Cytotoxic T cell (primary cell): ENCODE measurements around the genes MRPS6 and C21orf140.

- PRO-cap, 2 experiments: no peak in any of the 2 experiments
These were observed 17.5 kb upstream of the IFNAR2 start for GRCh38 chr21:33211984-33212887.

- PRO-cap, 2 experiments: no peak in any of the 2 experiments
These were observed 16.8 kb downstream of the IL10RB start for GRCh38 chr21:33282886-33283486.

DNA sequence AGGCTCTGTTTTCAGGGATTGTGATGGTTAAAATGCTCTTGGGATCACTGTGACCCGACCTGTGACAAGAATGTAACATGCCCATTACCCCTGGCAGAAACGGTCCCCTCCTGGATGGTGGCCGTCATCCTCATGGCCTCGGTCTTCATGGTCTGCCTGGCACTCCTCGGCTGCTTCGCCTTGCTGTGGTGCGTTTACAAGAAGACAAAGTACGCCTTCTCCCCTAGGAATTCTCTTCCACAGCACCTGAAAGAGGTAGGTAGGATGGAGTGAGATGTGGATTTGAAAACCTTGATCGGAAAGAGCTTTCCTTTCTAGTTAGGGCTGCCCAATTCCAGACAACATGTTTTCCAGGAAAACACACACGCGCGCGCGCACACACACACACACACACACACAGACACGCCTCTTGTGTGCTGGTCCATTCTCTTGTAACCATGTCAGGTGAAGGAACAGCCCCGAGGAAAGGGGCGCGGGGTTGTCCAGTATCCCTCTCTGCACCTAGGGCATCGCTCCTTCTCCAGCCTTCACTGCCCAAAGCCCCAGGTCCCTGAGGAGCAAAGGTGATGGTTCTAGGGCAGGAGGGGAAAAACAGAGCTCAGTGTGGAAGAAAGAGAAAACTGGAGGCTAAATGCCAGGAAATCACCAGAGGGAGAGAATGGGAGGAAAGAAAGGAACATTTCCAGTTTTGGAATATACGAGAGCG lies 22.0 kb downstream of the IL10RB start:
- PRO-cap, 2 experiments: no peak in any of the 2 experiments

DNA sequence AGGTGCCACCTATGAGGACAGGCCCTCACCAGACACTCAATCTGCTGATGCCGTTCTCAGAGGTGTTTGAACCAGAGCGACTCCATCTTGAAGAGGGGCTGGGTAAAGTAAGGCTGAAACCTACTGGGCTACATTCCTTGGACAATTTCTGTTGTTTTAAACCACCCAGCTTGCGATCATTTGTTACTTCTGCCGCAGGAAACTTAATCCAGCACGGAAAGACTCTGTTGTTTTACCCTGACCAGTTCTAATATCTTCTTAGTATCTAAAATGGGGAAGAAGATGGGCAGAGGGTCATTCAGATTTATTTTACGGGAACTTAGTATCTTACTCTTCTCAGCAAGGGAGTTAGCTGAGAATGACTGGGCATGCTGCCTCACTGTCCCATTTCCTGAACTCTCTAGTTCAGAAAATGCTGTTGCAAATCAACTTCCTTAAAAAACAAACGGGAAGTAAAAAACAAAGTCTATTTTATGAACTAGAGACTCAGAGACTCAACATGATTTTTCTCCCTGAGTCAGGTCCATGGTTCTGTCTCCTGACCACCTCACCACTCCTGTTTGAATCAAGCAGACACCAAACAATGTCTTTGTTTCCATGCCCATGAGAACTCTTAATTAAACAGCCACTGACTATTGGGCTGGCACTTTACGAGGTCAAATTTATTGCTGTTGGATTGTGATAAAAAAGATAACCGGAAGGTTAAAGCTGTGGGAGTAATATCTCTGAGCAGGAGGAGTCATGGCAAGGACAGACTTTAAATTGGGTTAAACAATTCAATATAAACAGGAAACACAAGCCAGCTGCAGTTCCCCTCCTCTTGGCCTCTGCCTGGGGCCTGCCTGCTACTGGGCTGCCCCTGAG lies 23.8 kb upstream of the IFNAR1 start:
- PRO-cap, 2 experiments: no peak in any of the 2 experiments

DNA sequence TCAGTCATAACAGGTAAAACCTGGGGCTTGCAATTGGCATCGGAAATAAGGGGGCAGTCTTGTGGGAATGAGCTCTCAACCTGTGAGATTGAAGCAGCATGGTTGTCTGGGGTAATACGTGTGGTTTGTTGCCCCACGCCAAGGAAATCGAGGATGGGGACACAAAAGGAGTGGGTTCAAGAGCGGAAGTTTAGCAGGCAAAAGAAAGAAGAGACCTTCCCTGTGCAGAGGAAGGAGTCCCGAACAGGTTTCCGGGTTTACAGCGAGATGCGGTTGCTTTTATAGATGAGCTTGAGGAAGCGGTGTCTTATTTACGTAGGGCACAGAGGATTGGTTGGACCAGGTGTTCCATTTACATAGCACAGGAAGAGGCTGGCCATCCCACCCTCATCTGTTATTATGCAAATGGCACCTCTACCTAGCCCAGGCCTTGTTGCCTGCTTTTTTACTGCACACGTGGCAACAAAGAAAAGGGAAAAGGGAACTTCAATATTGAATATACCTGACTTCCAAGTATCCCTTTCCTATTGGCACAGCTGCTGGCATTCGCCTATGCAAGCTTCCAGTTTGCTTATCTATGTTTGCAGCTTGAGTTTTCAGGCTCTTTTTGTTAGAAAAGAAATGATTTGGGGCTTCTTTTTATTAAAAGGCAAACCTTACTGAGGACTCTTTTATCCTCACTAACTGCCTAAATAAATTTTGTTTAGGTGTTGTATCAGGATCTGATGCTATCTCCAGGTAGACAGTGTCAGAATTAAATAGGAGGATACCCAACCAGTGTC lies 37.5 kb downstream of the IFNAR1 start:
- PRO-cap, 2 experiments: peak in 2 of 2 experiments; most common plus-strand start position 205 of the sequence (in 1); most common minus-strand start position 253 of the sequence (in 2)

GRCh38 chr21:33379770-33380547 lies 23.3 kb upstream of the IFNGR2 start:
- PRO-cap, 2 experiments: no peak in any of the 2 experiments

- PRO-cap, 2 experiments: no peak in any of the 2 experiments
These were observed 22.6 kb upstream of the IFNGR2 start for GRCh38 chr21:33380548-33381089.

- PRO-cap, 2 experiments: no peak in any of the 2 experiments
These were observed 11.2 kb downstream of the IFNGR2 start for GRCh38 chr21:33414388-33414853.

DNA sequence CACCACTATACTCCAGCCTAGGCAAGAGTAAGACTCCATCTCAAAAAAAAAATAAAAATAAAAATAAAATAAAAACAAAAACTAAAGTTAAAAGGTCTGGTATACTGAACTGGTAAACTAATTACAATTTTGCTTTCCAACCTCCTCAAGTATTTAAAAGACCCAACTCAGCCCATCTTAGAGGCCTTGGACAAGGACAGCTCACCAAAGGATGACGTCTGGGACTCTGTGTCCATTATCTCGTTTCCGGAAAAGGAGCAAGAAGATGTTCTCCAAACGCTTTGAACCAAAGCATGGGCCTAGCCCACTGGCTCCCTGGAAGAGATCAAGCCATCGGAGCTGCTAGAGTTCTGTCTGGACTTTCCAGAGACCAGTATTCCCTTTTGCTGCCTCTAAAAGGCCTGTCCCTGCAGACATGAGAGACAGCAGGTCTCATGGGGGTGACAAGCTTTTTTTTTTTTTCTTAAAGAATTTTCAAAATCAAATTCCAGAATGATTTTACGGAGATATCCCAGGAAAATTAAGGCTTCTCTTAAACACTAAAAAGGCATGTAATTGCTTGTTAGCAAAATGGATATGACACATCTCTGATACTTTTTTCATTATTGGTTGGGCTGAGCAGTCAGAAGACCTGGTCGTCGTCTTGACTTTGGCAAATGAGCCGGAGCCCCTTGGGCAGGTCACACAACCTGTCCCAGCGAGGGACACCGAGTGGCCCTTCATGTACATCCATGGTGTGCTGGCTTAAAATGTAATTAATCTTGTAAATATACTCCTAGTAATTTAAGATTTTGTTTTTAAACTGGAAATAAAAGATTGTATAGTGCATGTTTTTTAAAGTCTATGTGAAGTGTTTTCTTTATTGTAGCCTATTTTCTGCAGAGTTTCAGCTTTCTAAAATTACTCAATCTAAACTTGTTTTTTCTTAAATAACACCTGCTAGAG lies 33.7 kb downstream of the IFNGR2 start:
- PRO-cap, 2 experiments: no peak in any of the 2 experiments

DNA sequence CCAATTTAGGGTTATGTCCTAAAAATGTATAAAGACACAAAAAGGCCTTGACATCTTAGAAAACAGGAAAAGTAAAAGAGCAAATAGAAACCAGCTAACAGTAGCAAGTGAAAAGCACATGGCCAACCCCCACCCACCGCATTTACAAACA lies 239 bp downstream of the GART start:
- PRO-cap, 2 experiments: no peak in any of the 2 experiments

DNA sequence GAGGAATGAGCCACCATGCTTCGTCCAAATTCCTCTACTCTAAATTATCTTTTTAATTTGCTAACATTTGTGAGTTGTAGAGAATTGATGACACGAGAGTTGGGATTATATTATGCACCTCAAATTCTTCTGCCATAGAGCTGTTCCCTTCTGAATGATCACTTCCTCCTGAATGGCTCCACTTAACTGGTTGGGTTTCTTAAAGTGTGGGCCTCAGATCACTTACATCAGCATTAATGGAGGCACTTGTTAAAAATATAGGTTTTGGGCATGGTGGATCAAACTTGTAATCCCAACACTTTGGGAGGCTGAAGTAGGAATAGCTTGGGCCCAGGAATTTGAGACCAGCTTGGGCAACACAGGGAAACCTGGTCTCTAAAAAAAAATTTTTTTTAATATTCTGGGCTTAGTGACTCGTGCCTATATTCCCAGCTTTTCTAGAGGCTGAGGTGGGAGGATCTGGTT lies 2.8 kb downstream of the ITSN1 start:
- PRO-cap, 2 experiments: no peak in any of the 2 experiments

- PRO-cap, 2 experiments: no peak in any of the 2 experiments
These were observed 125.3 kb downstream of the ITSN1 start for GRCh38 chr21:33767517-33768036.

DNA sequence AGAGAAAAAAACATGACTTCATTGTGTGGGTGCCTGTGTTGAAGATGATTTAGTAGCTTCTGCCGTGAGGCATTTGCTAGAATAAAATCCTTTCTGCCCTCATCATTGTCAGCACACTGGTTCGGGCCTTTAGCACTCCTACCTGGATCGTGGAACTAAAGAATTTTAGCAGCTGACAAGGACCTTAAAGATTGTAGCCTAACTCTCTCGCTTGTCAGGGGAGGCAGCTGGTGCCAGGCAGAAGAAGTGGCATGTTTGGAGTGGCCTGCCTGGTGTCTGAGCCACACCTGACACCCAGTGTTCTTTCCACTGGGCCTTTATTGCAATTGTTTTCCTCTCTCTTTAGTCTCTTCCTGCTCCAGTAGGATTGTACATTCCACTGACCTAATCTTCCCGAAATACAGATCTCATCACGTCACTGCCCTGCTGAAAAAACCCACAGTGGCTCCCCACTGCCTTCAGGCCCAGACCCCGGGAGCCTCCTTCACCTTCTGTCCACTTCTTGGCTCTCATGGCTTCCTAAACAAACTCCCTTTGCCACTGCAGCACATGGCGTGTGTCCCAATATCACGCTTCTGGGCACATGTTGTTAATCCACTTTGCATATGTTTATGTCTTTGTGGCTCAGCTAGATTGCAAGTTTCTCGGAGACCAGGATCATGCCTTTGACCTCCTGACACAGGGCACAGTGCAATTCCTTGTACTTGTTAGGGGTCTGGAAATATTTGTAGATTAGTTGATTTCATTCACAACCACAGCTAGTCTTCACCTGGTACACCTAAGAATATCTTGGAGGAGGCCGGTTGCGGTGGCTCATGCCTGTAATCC lies 25.3 kb upstream of the ATP5PO start:
- PRO-cap, 2 experiments: no peak in any of the 2 experiments

DNA sequence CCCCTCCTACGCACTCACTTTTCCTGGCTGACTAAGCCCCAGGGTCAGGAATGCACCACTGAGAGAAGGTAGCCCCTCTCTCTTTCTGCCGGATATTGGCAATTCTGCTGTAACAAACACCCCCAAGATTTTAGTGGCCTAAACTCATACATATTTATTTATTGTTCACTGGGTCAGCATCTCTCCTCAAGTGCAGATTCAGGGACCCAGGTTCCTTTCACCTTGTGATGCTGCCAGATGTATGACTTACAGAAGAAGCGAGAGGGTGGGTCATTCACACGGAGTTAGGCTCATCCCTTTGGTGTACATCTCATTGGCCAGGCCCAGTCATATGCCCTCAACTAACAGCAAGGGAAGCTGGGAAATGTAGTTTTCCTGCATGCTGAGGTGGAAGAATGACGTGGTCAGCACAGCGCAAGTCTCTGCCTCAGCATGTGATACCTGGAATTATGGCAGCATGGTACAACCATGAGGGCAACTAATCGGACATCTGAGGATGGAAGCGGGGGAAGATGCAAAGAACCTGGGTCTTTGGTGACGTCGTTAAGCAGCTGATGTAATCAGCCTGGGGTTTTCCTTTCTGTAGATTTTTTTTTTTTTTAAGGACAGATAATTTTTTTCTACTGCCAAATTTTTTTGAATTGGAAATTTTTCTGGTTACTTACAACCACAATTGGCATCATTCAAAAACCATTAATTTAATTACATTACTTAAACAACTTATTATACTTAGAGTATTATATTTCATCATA lies 43.3 kb upstream of the MRPS6 start:
- PRO-cap, 2 experiments: peak in 2 of 2 experiments; most common minus-strand start position 243 of the sequence (in 2)

- PRO-cap, 2 experiments: peak in 2 of 2 experiments; most common plus-strand start chr21:34073578 (in 2)
These were observed at the start of gene MRPS6 for GRCh38 chr21:34072710-34073773. Gene MRPS6 (plus strand): TSS chr21:34073578.

GRCh38 chr21:34076728-34077404 lies 3.5 kb downstream of the MRPS6 start:
- PRO-cap, 2 experiments: no peak in any of the 2 experiments

DNA sequence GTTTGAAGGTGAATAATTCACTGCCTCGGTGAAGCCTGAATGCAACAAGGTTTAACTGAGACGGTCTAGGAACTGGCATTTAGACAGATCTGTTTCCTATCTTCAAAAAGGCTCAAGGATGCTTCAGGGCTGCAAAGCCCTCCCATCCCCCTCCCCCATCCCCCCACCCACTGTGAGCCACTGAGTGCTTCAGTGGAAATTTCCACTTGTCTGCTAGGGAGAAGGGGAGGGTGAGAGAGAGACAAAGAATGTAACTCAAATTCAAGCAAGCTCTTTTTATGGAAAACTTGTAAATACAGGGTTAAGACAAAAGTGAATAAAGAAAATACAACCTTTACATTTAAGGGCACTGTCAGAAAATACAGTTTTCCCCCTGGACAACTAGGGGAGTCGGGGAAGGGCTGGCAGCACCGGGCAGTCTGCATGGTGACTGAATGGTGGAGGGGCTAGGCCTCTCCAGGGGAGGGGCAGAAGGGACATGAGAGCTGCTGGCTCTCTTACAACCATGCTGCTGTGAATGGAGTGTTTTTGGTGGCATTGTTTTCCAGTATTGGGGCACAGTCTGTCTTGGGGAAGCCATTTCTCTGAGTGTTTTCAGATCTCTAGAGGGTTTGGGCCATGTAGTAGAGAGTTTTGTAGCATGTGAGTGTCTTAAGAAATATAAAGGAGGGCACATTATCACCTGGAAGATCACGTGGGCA lies 56.7 kb downstream of the MRPS6 start:
- PRO-cap, 2 experiments: no peak in any of the 2 experiments

- PRO-cap, 2 experiments: no peak in any of the 2 experiments
These were observed at the start of gene C21orf140 for GRCh38 chr21:34401014-34401450. Gene C21orf140 (minus strand): TSS chr21:34401072.

DNA sequence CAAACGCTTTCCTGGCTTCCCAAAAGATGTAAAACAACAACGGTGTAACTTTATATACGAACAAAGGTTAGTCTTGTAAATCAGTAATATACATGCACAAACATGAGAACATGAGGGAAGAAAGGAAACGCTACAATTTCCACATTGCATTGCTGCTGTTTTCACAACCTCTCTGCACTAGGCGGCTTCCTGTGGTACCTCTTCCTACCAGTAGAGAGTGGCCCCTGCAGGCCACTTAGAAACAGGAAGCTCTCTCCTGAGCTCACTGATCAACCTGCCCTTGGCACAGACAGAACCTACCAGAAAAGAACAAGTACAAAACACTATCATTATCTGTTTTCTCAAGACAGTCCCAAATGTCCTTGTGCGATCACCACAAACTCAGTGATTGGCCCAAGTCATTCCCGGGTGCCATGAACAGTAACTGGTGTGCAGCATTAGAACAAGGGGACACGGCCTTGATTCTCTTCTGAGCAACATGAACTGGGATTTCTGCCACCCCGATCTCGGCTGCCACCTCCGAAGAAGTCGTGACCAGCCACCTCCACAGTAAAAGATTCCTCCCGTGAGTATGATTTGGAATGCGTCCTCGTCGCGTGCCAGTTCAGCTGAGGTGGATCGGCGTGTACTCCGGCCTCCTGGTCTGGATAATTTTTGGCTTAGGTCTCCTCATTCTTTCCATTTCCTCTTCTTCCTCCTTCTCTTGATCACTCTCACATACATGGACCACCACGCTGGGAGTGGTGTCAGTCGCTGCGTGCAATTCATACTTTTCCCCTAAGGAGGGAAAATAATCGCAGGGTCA lies 5.7 kb upstream of the KCNE1 start:
- PRO-cap, 2 experiments: no peak in any of the 2 experiments

GRCh38 chr21:34521463-34522005 lies 9.5 kb upstream of the KCNE1 start:
- PRO-cap, 2 experiments: no peak in any of the 2 experiments